Esophagus muscularis mucosa (tissue), 4 donors: ENCODE measurements around a stretch of chr6.

- PRO-cap = no peak
- RAMPAGE, long total RNA, 4 experiments = no peak in any of the 4 experiments
These were observed 19.7 kb downstream of the SLC22A1 start for GRCh38 chr6:160141140-160141849.

DNA sequence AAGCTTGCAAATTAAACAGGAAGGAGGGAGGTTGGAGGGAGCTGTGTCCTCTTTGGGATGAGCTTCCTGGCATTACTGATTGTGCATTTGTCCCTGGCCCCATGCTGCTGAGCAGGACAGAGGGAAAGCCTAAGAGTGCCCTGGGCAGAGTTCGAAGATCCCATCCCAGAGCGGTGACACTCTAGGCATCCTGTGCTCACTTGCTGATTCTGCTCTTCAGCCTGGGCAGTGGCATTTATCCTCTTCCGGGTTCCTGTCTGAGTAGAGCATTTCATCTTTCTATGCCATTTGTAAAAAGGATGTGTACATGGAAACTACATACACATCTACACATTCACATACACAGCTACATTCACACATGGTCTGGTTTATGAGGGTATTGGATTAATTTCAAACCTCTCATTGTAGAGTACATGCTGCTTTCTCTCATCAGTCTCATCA is 40.6 kb downstream of the SLC22A1 start:
- PRO-cap = no peak
- RAMPAGE, long total RNA, 4 experiments = no peak in any of the 4 experiments

DNA sequence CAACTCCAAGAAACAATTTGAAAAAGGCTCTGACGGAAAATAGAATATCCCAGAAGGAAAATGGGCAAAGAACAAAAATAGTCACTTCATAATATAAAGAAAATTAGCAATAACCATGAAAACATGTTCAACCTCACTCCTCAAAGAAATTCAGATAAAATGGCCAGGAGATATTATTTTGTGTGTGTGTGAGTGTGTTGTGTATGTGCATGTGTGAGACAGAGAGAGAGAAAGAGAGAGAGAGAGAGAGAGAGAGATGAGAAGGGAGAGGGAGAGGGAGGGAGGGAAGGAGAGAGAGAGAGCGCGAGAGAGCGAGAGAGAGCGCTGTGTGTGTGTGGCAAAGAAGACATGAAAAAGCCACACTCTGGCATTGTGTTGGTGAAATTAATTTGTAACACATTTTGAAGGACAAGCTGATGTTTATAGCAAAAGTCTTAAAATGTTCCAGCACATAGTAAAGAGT is 56.5 kb downstream of the SLC22A1 start:
- PRO-cap = no peak
- RAMPAGE, long total RNA, 4 experiments = no peak in any of the 4 experiments

DNA sequence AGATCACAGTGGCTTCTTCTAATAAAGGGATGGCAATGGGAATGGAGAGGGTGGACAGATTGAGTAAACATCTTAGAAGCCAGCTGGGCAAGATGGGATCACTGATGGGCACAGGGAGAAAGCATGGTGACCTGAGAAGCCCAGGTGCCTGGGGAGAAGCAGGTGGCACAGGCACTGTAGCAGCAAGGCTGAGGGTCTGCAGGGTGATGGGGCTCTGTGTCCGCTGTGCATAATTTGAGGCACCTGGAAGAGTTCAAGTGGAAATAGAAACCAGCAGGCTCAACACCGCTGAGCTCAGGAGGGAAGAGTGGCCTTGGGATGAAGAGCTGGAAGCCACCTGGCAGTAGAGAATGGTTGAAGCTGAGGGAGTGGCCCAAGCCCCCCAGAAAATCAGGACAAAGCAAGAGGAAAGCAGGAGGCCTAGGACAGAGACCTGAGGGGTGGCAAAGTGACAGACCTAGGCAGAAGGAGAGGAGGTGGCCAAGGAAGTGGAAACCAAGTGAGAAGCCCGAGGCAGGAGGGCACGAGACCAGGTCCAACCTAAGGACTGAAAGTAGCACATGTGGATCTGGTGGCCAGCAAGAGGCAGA is 97.5 kb downstream of the SLC22A3 start:
- PRO-cap = no peak
- RAMPAGE, long total RNA, 4 experiments = no peak in any of the 4 experiments

DNA sequence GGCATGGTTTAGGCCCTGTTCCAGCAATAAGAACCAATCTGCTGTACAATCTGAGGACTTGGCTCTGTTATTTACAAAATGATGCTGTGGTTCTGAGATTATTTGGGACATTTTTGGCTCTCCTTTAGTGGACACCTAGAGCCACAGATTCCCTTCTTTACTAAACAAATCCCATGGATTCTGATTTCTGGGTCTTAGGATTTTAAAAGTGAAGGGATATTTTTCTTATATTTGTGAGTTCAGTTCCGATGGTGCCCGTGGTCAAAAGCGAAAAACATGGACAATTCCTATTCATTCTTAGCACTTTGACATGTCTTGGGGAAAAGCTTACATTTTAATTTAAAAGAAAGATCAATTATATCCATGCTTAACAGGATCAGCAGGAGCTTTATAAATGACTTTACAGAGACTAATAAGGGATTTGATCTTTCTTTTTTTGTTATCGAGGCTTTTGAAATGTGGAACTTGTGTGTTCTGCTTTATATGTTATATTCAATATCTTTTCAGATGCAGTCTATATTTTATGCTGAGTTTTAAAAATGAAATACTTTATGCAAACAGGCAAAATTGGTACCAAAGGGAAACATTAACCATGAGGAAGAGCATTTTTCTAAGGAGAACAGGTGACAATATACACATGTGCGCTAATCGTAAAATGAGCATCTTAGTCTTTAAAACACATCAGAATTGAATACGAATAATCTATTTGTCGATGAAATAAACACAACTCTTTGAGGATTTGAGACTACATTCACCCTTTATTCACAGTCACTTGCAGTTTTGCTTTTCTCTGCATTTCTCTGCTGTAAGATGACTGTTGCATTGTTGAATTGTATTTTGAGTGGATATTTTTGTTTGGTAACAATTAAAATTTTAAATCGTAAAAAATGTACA is 103.8 kb downstream of the SLC22A3 start:
- PRO-cap = no peak
- RAMPAGE, long total RNA, 4 experiments = no peak in any of the 4 experiments

DNA sequence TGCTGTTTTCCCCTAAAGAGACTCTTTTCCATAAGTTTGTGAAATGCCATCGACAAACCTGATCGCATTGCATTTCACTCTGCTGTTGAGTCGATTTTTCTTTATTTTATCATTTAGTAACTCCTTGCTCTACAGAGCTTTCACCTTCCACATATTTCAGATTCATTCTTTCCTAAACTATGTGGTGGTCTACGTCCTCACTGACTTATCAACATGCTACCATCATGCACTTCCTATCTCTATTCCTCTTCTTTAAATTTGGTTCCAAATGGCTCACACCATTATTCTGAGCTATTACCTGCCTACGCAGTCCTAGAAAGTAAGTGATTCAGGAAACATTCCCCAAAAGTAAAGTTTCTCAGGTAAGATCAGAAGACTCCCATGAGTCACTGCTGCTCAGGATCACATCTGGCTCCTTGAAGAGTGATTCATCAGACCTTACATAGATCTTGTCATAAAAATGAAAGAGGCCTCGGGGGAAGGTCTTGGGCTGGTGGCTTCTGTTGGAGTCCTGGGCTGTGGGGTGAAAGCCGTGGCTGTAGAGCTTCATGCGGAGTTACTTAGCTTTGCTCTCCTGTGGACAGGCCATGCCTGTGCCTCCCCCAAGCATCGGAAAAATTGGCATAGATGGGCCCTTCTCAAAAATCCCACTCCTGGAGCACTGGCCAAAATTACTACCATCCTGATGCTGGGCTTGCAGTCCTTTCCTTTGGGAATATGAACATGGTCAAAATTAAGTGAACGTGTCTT is 35.8 kb downstream of the PLG start:
- PRO-cap = no peak
- RAMPAGE, long total RNA, 4 experiments = no peak in any of the 4 experiments

- PRO-cap = no peak
- RAMPAGE, long total RNA, 4 experiments = no peak in any of the 4 experiments
These were observed 37.9 kb downstream of the PLG start for GRCh38 chr6:160739858-160740470.

GRCh38 chr6:160837280-160837608 is 135.2 kb downstream of the PLG start:
- PRO-cap = no peak
- RAMPAGE, long total RNA, 4 experiments = no peak in any of the 4 experiments

GRCh38 chr6:160926060-160926689 is 65.4 kb upstream of the MAP3K4 start:
- PRO-cap = no peak
- RAMPAGE, long total RNA, 4 experiments = no peak in any of the 4 experiments

- PRO-cap = no peak
- RAMPAGE, long total RNA, 4 experiments = no peak in any of the 4 experiments
These were observed 57.9 kb downstream of the MAP3K4 start for GRCh38 chr6:161049217-161050057.

DNA sequence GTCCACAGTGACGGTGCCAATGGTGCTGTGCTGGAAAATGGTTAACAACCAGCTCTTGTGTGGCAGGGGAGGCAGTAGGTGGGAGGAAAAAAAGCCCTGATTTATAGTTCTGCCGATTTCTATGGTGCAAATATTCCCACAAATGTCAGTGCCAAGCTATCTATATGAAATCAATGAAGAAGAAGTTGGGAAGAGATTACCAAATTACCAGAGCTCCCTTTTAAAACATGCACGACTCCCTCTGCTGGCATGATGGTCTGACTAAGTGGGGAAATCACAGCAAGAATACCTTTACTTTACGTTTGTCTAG is 55.7 kb downstream of the AGPAT4 start:
- PRO-cap = no peak
- RAMPAGE, long total RNA, 4 experiments = no peak in any of the 4 experiments

DNA sequence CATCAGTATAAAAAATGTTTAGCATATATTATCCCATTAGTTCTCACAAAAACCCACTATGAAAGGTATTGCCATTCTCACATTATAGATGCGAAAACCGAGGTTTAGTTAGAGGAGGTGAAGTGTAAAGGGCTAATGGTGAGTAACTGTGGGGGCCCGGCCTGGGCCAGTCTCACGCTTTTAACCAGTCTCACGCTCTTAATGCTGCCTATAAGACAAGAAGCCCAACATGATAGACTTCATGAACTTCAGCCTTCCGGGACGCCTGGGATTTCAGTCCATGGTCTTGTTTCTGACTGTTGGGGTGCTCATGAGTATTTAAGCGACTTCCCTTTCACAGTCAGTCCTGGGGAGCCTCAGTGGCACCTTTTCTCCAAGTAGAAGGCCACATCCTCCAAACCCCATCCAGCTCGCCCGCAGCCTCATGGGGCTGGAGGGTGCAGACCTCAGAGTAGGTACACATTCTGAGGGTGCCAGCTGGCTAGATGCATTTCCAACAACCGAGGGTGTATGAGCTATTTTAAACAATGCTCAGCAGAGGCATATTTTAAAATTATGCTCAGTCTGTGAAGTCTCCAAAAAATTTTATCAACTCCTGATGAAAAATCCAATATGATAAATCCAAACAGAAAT is 31.7 kb downstream of the AGPAT4 start:
- PRO-cap = no peak
- RAMPAGE, long total RNA, 4 experiments = no peak in any of the 4 experiments

GRCh38 chr6:161268339-161269192 is 5.3 kb downstream of the AGPAT4 start:
- PRO-cap = no peak
- RAMPAGE, long total RNA, 4 experiments = no peak in any of the 4 experiments

DNA sequence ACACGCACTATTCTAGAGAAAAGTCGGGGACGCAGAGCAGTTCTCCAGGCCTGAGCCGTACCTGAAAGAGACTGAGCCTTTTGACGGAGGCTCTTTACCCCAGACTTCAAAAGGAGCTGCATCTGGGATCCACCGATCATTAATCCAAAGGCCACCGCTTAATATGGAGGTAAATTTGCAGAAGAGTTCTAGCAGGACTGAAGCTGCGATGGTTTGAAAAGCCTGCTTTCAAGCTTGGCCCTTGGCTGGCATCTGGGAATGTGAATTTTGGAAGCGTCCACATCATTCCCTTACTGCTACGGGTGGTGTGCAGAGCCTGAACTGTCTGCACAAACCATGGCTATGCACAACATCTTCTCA is 671.2 kb downstream of the PRKN start:
- PRO-cap = no peak
- RAMPAGE, long total RNA, 4 experiments = no peak in any of the 4 experiments

DNA sequence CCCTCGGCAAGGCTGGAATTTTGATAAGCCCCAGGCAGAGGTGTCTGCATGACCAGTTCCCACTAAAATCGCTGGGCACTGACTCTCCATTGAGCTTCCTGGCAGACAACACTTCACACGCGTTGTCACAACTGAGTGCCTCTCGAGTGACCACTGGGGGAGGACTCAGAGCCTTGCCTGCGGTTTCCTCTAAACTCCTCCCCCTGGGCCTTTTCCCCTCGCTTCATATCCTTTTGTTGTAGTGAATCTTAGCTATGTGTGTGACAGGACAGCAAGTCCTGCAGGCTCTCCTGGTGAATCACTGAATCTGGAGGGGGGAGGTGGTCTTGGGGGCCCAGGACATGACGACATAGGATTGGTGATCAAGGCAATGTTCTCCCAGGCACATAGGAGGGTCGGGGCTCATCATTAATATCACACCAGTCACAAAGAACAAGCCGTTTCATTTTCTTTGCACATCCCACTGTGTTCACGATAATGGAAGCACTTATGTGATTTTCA is 670.8 kb downstream of the PRKN start:
- PRO-cap = no peak
- RAMPAGE, long total RNA, 4 experiments = no peak in any of the 4 experiments

- PRO-cap = no peak
- RAMPAGE, long total RNA, 4 experiments = no peak in any of the 4 experiments
These were observed 339.8 kb downstream of the PRKN start for GRCh38 chr6:162387778-162388146.

- PRO-cap = no peak
- RAMPAGE, long total RNA, 4 experiments = no peak in any of the 4 experiments
These were observed 239.1 kb downstream of the PRKN start for GRCh38 chr6:162488493-162488897.

GRCh38 chr6:163180934-163181609 is 233.4 kb upstream of the QKI start:
- PRO-cap = no peak
- RAMPAGE, long total RNA, 4 experiments = no peak in any of the 4 experiments

- PRO-cap = no peak
- RAMPAGE, long total RNA, 4 experiments = no peak in any of the 4 experiments
These were observed 150.2 kb upstream of the QKI start for GRCh38 chr6:163264246-163264860.

GRCh38 chr6:163353905-163354576 is 60.5 kb upstream of the QKI start:
- PRO-cap = bidirectional peak, plus-strand start at chr6:163354292, minus-strand start at chr6:163354191
- RAMPAGE, long total RNA, 4 experiments = no peak in any of the 4 experiments